GM23248 (cell line): ENCODE measurements around the genes MCF2, ATP11C, MAGEC2, CXorf51B and EOLA1.

DNA sequence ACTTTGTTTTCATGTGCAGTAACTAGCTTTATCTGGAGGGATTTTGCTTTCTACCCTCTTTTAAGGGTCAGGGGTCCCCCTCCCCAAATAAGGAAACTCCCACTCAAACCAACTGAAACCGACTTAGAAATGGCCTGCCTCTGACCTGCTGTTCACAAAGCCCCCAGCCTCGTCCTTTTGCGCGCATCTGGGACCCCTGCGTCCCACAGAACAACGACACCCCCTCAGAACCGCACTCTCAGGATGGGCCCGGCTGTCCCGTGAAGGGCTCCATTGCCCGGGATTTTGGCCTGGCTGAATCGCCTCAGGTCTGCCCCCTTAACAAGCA, 2.7 kb upstream of the ZIC3 start:
- RAMPAGE, long total RNA = no peak

DNA sequence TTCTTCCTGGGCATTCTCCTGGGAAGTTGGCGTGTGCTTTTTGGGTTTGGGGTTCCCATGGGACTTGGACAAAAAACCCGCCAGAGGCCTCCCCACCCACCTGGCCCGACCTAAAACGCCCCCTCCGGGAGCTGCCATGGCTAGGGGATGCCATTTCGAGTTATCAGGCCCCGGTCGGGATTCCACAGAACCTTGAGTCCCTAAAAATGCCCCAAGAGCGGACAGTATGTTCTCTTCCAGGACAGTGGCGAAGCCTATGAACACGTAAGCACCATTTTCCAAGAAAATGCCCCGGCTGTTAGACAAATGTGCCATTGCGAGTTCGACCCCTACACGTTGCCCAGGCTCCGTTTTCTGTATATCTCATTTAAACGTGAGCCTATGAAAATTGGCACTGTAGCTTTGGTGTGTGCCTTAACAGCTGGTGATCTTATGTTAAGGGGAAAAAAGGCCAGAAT, 9.0 kb downstream of the ZIC3 start:
- RAMPAGE, long total RNA = no peak

DNA sequence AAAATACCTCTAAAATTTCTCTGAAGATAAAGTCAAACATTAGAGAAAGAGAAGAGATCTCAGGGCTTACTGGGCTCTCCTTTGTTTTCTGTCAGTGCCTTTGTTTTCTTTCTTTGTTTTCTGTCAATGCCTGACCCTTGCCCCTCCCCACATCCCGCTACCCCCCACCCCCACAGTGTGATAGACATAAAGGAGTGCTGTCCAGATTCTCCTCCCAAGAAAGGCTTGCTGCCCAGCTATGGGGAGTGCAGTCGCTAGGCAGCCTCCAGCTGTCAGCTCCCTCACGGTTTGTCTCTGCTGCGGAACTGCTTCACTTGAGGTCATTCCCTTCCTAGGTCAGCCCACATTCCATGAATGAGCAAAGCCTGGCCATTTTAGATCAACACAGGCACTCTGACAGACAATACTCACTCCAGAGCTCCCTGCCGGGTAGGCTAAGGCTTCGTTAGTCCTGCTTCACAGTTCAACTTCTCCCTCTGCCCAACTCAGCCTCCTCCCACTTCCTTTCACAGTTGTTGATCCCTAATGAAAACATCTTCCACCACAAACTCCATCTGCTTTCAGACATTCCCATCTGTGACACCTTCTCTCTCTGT, 319.0 kb upstream of the F9 start:
- RAMPAGE, long total RNA = no peak

DNA sequence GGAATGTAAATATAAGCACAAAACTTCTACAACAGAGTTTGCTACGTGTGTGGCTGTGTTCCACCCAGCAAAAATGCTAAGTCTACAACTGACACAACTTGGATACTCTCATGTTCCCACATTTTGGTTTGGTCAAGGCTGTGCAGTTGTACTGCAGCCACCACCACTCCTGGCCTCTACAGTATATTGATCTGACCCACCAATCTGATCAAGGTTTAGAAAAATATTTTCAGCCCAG, 12.1 kb downstream of the F9 start:
- RAMPAGE, long total RNA = no peak

GRCh38 chrX:139707870-139708463, at the start of gene MCF2:
Gene MCF2 (minus strand): TSS chrX:139708167.
- RAMPAGE, long total RNA = no peak

DNA sequence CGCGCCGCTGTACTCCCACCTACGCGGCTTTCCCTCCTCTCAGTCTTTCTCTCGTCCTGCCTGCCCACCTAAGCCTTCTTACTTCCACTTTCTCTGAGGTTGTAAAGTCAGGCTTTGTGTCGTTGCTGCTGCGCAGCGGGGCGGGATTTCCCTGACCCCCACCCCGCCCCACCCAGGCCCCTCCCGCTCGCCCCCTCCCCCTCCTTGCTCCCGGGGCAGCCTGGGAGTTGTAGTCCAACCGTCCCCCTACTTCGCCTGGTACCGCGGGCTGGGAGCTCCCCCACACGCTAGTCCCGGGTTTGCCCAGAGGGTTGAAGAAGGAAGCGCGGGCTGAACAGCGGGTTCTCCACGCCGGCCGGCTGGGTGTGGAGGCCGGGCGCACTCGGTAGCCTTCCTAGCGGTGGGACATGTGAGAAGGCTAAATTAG, at the start of gene ATP11C:
ATP11C (minus strand) TSS at position 121 of the 427 bp plus-strand sequence.
- RAMPAGE, long total RNA = no peak

DNA sequence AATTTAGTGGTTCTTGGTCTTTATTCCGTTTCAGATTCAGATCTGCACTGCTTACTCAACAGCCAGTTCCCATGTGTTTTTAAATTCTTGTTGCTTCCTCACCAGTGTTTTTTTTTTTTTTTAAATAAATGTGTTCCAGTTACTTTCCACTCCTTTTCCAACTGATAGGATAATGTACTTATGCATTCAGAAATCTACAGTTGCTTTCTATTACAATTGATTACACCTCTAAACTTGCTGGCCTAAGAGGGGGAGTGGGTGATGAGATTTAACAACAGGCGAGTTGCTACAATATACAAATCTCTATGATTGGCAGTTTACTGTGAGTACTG, 8.0 kb downstream of the MAGEC3 start:
- RAMPAGE, long total RNA = no peak

DNA sequence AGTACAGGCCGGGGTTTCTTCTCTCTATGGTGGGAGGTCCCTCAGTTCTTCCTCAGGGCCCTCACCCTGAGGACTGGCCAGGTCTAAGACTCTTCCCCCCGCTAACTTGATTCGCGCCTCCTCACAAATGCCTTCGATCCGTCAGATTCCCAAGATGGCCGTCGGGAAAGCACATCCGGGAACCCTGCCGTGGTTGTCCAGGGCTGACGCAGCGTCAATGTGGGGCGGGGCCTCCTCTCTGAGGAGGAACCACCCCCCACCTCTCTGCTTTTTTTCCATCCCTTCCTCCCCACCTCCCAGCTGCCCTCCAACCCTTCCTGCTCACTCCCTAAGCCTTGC, at the start of gene MAGEC2:
MAGEC2 (minus strand) TSS at position 171 of the 339 bp plus-strand sequence.
- RAMPAGE, long total RNA = no peak

- RAMPAGE, long total RNA = no peak
These were observed 210.3 kb upstream of the MAGEC2 start for GRCh38 chrX:142415525-142415738.

- RAMPAGE, long total RNA = no peak
These were observed 2.9 kb downstream of the SLITRK4 start for GRCh38 chrX:143633033-143633413.

DNA sequence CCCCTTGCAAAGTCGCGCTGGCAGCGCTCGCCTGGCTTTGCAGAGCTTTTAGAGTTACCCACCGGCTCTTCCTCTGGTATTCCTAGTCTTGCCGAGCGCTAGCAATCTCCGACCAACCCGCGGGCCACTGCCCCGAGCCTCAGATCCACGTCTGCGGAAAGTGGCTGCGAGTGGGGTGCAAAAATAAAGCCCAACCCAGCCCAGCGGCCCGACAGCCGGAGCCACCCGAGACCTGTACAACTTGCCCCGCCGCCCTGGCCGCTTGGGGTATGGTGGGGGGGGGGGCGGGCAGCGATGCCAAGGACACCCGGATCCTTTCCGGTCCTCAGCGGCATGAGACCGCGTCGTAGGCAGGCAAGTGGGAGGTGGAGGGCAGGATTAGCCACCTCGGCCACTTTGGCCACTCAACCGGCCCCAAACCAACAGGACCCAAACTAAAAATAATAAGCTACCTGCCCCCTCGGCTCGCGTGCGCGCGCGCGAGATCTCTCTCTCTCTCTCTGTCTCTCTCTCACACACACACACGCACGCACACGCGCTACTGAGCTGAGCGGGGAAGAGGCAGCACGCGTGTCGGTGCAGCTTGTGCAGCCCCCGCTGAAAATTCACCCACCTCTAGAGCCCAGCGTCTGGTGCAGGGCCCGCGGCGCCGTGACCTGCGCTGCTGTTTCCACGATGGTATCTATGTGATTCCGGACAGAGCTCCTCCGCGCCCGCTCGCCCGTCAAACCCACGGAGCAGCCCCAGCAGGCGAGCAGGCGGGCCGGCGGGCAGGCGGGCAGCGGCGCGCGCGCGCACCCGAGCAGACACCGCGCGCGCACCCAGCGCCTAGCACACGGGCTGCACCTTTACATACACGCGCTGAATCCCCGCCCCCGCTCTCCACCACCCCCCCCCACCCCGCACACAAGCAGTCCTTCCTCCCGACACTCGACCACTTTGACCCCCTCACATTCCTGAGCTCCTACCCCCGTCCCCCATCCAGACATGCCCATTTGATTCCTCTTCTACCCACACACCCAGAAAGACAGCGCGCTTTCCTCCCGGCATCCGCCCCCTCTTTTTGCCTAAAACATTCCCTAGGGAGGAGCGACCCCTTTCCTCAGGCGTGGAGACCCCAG, 1.3 kb downstream of the SLITRK4 start:
- RAMPAGE, long total RNA = no peak

- RAMPAGE, long total RNA = no peak
These were observed 698.0 kb upstream of the SPANXN2 start for GRCh38 chrX:144418579-144418904.

DNA sequence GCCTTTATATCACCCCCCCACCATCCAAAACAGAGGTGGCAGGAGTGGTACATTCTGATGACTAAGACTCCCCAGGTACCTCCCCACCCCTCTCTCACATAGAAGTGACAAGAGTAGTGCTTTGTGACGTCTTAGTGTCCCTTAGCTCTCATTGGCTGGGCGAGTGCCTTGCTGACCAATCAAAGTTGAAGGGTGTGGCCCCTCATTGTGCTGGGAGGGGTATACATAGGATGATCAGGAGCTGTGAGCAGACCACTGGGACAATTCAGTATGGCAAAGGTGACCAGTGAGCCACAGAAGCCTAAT, at the start of gene CXorf51B:
CXorf51B (plus strand) TSS at position 250 of the 306 bp plus-strand sequence.
- RAMPAGE, long total RNA = no peak

- RAMPAGE, long total RNA = no peak
These were observed 31.6 kb upstream of the FMR1NB start for GRCh38 chrX:147949222-147950255.

- RAMPAGE, long total RNA = no peak
These were observed 1.1 kb downstream of the AFF2 start for GRCh38 chrX:148501621-148501874.

- RAMPAGE, long total RNA = no peak
These were observed 101.3 kb downstream of the ENSG00000287585 start for GRCh38 chrX:149313896-149314467.

DNA sequence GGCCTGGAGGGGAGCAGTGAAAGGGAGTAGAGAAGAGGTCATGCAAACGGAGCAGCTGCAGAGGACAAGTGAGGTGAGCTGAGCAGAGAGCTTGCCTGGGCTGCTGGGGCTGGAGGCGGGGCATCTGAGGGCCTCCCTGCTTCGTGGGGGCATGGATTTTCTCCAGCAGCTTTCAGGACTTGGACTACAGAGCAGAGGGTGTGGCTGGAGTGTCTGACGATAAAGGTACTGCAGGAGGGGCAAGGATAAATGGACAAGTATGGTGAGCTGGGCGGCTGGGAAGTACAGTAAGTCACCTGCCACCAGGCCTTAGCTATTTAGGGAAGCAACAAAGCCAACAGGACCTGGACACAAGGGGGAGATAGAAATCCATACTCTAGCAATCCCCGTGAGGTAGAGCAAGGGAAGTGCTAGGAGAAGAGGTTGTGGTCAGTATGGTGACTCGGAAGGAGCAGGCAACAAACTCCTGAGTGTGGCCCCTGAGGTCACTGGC, 11.1 kb downstream of the IDS start:
- RAMPAGE, long total RNA = no peak

DNA sequence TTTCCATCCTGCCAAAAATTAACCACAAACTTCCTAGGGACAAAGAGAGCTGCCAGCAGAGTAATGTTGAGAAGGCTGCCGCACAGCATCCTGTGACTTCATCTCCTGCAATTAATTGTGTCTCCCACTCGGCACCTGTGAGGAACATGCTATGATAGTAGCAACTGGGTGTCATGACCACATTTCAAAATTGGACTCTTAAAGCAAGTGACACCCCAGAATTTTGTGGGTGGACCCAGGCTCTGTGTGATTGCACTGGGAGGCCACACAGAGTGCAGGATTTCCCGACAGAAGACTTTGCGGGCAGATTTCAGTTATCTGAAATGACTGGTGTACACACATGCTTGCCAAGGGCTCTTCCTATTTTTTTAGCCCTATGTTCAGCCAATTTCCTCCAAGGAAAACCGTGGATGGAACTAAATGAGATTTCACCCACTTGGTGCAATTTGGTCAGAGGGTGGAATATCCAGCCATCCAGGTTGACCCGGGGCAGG, 9.1 kb upstream of the IDS start:
- RAMPAGE, long total RNA = no peak

GRCh38 chrX:149525383-149525905, 15.4 kb upstream of the EOLA1 start:
- RAMPAGE, long total RNA = no peak

GRCh38 chrX:149540264-149541278, at the start of gene EOLA1:
Gene EOLA1 (plus strand): TSS chrX:149541012.
- RAMPAGE, long total RNA = start-site peak on the plus strand at chrX:149540977-149541059, 42 and 17 reads in 2 replicates